Psoas muscle (tissue), 2 donors: ENCODE measurements around a stretch of chr16.

DNA sequence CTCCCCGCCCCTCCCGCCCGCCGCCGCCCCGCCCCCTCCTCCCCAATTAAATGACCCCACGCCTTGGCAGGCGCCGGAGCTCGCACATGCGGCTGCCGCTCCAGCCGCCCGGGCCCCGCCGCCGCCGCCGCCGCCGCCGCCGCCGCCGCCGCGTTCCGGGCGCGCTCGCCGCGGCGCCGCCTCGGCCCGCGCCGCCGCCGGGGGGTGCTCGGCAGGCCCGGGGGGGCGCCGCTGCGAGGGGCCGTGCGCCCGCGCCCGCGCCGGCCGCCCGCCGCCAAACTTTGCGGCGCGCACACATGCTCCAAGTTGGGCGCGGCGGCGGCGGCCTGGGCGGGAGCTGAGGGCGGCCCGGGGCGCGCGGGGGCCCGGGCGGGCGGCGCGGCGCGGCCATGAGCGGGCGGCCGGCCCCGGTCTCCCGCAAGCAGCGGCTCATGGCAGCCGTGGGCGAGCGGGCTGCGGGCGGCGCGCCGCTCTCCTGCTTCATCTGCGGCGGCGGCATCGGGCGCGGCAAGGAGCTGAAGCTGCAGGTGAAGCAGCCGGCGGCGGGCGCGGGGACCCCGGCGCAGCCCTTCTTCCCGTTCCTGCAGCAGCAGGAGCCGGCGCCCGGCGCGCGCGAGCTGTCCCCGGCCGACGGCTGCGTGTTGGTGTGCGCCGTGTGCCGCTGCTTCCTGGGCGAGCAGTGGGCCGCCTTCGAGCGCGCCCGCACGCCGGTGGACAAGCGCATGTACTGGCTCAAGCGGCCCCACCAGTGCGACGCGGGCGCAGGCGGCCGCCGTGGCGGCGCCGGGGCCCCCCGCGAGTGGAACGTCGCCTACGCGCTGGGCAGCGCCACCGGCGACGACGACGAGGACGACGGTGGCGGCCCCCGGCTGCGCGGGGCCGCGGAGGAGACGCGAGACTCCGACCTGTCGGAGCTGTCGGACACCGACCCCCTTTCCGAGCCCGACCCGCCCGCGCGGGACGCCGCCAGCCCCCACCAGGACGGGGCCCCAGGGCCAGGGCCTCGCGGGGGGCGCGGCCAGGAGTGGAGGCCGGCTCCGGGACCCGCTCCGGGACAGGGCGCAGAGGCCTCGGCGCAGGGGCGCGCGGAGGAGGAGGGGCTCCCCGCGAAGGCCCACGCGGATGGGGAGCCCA is 57.2 kb upstream of the CIBAR2 start:
- PRO-cap, 2 experiments = peak in 2 of 2 experiments; most common plus-strand start position 85 of the sequence (in 2)

DNA sequence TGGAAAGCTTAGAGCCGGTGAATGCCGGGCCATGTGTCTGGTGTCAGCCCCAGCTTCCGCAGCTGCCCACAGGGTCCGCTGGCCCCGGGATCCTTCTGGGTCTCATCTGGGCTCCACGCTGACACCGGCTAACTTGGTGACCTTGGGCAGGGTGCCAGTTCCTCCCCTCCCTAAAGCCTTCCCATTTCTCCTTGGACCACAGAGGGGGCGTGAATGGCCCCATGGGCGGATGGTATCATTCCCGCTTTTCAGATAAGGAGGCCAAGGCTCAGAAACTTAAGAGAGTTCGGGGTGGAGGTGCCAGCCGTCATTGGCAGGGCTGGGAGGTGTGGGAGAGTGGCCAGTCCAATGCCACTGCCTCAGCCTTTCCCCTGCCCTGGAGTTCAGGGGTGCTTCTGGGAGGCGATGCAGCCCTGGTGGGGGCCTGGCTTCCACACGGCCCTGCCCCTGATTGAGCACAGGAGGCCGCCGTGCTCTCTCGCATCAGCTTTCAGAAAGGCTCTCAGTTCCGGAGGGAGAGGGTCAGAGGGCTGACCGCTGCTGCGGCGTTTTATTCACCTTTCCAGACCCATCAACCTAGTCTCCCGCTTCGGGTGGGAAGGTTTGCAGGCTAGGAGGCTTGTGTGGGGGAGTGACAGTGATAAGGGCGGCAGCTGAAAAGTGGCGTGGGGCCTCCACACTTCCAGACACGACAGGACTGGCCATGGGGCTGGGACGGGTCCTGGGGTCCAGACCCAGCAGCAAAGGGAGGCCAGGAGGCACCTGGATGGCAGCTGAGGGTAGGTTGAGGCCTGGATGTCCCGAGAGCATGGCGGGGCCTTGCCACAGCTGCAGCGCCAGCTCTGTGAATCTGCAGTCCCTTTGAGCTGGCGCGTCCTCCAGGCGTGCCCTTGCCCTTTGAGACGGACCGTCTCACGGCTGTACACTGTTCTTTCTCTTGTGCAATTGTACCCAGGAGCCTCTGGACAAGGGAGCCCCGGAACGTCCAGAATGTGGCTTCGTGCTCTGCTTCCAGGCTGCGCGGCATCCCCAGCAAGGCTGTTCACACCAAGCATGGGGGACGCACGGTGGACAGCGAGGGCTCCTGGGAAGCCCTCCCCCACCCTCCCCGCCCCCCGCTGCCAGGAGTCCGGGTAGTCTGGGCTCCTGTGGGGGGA is 69.2 kb upstream of the CIBAR2 start:
- PRO-cap, 2 experiments = no peak in any of the 2 experiments

DNA sequence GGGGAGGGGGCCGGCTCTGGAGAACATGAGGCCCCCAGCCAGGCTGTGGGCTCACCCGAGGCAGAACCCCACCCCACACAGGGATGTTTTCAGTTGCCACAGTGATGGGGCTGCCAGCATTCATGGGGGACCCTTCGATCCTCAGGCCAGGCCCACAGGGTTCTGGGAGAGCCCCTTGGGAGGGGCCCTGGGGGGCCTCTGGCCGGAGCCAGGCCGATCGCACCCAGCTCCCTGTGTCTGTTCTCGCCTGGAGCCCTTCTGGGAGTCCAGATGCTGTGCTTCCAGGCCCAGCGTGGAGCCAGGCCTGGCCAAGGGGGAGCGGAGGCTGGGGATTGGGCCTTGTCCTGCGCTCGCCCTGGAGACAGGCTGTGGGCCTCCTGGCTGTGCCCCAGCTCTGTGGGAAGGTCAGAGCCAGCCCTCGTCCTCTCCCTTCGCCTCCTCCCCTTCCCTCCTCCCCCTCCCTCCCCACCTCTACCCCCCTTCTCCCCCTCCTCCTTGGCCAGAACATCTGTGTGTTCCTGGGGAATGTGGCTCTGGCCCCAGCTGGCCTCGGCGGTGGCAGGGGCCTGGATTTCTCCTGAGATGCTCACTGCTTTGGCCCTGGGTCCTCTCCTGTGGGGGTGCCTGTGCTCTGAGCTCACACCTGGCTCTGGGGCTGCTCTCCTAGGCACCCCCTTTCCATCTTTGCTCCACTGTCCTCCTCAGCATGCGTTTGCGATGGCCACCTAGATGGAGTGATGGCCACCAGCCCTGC is 90.4 kb upstream of the CIBAR2 start:
- PRO-cap, 2 experiments = no peak in any of the 2 experiments

DNA sequence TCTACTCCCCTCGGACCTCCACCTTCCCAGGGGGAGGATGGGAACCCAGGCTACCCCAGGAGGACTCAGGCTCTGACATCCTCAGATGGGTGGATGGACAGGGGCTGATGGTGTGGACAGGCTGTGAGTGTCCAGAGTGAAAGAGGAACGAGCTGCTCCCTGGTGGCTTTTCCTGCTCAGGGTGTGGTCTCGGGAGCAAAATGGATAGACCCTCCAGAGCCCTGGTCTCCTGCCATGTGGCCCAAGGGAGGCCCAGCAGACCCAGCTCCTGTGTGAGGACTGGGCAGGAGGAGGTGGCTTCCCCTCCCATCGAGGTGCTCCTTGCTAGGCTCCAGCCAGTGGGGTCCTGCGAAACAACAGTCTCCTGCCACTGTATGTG is 120.1 kb upstream of the CIBAR2 start:
- PRO-cap, 2 experiments = no peak in any of the 2 experiments

DNA sequence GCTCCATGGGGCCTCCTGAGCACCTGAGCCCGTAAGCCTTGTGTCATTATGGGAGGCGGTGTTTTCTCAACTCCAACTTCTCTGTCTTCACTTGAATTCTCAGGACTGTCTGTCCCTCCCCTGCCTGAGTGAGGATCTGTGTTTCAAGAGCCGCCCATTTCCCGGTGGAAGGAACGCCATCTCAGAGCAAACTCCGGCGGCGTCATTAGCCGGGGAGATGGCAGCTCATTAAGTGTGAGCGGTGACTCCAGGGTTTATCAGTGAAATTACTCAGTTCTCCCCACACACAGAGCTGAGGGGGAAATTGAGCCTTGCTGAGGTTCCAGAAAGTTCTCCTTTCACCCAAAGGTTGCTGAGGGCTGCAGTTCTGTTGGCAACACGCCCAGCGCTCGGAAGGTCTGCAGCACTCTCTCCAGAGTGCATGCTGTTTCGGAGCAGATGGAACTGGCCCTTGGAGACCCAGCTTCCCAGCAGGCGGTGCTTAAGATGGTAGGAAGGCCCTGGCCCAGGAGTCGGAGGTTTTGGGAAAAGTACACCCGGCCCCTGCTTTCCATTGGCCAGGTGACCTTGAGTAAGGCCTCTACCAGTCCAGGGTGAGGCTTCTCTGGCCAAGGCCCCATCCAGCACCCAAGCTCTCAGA is 167.5 kb upstream of the CIBAR2 start:
- PRO-cap, 2 experiments = no peak in any of the 2 experiments

DNA sequence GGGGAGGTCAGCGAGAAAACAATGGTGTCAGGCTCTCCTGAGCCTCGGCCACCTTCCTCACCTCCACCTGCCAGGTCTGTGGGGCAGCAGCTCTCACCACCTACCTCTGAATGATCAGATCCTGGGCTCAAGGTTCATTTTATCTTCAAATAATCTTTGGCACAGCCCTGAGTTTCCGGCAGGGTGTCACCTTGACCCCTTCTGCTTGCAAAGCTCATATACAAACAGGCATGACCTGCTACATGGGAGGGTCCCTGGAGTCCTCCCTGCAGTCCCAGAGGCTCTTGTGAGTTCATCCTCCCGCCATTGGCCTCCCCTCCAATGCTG is 176.6 kb upstream of the CIBAR2 start:
- PRO-cap, 2 experiments = no peak in any of the 2 experiments

GRCh38 chr16:85309584-85309809 is 197.2 kb upstream of the CIBAR2 start:
- PRO-cap, 2 experiments = no peak in any of the 2 experiments

GRCh38 chr16:85312609-85313503 is 200.6 kb upstream of the CIBAR2 start:
- PRO-cap, 2 experiments = peak in 1 of 2 experiments; most common plus-strand start chr16:85313075 (in 1)

DNA sequence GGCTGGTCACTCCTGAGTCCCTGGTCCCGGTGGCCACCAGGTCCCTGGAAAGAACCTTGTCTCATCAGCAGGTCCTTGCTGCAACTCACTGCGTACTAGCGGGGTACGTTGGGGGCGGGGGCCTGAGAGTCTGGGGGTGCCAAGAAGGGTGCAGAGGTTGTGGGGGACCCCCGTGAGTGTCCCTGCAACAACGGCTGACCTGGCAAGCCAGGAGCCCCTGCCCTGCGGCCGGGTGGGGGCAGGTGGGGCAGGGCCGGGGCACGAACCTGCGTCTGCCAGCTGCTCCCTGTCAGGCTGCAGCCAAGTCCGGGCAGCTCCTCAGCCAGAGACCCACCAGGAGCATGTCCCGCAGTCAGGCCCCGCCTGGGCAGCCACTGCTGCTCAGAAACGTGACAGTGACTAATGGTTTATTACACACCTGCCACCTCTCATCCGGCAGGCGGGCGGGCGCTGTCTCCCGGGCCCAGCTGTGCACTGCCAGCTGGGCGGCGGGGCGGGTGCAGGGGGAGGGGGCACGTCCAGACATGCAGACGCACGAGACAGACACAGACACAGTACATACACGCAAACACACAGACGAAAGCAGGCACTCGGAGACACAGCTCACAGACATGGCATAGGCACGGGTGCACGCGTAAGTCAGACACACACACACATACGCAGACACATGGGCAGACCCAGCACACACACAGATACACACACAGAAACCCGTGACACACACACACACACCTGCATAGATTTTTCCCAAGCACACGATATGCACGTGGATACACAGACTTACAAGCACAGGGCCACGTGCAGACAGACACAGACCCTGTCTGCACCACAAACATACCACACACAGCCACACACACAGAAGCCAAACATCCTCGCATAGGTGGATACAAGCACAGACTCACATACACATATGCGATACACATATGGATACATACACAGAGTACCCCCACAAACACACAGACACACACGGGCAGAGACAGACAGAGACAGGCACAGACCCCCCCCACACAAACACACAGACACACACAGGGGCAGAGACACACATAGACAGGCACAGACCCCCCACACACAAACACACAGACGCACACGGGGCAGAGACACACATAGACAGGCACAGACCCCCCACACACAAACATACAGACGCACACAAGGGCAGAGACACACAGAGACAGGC is 248.3 kb upstream of the CIBAR2 start:
- PRO-cap, 2 experiments = peak in 1 of 2 experiments; most common plus-strand start position 585 of the sequence (in 1)

GRCh38 chr16:85460354-85461341 is 152.5 kb upstream of the GSE1 start:
- PRO-cap, 2 experiments = no peak in any of the 2 experiments

GRCh38 chr16:85536042-85536566 is 77.0 kb upstream of the GSE1 start:
- PRO-cap, 2 experiments = no peak in any of the 2 experiments

GRCh38 chr16:85553946-85554505 is 59.1 kb upstream of the GSE1 start:
- PRO-cap, 2 experiments = peak in 1 of 2 experiments; most common plus-strand start chr16:85554305 (in 1)

DNA sequence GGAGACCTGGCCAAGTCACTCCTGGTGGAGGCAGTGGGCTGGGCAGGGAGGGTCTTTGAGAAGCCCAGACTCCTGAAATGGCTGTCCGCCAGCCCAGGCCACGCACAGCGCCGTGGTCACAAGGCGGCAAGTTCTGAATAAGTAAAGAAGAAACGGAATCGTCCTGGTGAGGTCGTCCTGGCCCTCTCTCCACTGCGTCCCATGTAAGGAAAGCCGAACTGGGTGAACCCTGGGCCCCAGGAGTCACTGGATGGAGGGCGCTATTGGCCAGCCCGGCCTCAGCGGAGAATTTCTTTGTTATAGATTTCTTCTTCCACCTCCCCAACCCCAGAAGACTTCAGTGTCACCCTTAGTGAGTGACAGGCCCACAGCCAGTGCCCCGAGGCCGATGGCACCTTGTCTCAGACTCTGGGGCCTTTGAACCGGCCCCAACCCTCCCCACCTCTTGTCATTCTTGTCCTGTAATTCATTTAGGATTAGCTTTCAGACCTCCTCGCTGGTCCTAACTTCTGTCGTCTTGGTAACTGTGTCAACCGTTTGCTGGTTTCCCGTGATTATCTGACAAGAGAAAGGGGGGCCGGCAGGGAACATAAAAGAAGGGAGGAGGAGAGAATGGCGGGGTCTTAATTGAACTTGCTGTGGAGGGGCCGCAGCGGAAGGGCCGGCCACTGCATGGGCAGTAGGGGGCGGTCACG is 46.7 kb upstream of the GSE1 start:
- PRO-cap, 2 experiments = no peak in any of the 2 experiments

DNA sequence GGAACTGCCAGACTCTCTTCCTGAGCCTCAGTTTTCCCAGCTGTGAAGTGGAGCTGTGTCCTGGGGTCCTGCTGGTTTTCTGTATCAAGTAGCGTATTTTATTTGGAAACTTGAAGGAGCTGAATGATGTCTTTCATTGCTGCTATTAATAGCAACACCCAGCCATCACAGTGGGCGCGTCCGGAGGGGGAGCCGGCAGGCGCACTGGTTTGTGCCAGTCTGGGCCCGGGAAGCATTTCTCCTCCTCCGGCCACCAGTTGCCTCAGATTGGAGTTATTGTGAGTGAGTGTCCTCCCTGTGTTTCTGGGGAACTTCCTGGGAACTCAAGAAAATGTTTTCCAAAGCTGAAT is 39.6 kb upstream of the GSE1 start:
- PRO-cap, 2 experiments = no peak in any of the 2 experiments

- PRO-cap, 2 experiments = no peak in any of the 2 experiments
Observed at GRCh38 chr16:85601386-85602364, 11.4 kb upstream of the GSE1 start.

DNA sequence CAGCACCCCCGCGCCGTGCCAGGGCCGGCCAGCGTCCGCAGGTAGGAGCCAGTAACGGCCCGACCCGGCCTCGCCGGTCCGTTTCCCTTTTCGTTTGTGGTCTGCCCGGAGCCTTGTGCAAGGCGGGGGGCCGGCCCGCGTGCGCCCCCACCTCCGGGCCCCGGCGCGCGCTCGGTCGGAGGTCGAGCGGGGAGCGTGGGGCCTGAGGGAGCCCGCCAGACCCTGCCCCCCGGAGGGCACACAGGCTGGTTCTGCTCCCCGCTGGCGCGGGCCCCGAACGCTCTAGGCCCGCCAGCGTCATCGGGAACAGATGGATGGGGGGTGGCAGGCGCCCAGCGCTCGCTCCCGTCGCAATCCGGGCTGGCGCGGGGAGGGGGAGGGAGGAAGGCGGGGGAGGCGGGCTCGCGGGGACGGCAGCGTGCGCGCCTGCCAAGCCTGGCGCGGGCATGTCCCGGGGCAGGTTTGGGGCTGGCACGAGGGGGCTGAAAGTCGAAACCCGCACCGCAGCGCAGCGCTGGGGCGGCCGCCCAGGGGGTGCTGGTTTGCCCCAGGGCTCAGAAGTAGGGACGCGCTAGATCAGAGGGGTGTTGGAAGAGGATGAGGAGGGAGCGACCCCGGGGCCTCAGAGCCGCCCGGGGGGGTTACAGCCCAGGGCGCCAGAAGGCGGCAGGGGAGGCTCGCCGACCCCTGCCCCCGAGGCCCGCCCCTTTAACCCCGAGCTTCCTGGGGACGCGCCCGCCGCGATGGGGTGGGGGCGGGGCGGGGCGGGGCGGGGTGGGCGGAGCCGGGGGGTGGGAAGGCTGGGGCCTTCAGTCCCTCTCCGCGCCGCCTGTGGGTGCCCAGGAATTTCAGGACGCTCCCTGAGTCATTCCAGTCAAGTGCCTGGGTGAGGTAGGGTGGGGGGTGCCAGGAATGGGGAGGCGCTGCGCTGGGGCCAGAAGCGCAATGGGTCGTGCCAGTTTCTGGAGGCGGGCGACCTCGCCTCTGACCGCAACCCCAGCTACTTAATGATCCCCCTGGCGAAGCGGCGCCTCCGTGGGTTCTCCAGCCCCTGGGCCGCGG is 1.3 kb upstream of the GSE1 start:
- PRO-cap, 2 experiments = peak in 2 of 2 experiments; most common plus-strand start position 432 of the sequence (in 2); most common minus-strand start position 253 of the sequence (in 1)

DNA sequence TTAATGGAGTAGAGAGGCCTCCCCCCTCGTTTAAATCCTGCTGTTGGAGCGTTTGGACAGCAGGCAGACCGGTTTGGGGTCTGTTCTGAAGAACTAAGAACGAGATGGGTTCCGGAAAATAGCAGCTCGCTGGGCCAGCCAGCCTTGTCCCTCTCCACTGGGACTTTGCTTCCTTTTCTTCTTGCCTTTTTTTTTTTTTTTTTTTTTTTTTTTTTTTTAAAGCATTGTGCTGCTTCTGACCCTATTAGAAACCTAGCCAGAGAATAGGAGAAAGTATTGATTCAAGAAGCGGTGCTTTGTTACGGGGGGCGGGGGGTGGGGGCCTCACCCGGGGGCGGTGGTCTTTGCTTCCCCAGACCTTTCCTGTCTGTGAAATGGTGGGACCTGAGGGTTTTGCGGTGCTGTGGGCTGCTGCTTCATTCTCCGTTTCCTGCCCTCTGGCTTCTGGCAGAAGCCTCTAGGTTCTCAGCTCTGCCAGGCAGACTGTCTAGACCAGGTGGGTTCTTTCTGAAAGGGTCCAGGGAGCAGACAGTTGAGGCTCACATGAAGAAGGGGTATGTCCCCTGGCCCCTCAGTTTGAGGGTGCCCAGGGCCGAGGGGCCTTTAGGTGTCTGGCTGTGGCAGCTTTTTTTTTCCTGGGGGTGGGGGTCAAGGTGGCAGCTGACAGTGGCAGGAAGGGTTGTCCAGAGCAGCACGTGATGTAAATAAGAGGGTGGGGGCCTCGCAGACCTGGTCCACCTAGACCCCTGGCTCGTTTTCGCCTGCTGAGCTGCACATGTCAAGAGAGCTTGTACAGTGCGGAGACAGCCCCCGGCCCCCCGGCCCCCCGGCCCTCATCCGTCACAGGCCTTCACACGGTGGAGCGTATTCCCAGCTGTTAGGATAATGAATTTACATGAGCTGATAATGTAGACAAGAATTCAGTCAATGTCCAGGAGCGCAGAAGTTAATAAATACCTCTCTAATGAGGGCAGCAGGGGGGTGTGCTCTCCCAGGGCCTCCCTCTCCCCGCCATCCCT is 14.0 kb downstream of the GSE1 start:
- PRO-cap, 2 experiments = no peak in any of the 2 experiments

DNA sequence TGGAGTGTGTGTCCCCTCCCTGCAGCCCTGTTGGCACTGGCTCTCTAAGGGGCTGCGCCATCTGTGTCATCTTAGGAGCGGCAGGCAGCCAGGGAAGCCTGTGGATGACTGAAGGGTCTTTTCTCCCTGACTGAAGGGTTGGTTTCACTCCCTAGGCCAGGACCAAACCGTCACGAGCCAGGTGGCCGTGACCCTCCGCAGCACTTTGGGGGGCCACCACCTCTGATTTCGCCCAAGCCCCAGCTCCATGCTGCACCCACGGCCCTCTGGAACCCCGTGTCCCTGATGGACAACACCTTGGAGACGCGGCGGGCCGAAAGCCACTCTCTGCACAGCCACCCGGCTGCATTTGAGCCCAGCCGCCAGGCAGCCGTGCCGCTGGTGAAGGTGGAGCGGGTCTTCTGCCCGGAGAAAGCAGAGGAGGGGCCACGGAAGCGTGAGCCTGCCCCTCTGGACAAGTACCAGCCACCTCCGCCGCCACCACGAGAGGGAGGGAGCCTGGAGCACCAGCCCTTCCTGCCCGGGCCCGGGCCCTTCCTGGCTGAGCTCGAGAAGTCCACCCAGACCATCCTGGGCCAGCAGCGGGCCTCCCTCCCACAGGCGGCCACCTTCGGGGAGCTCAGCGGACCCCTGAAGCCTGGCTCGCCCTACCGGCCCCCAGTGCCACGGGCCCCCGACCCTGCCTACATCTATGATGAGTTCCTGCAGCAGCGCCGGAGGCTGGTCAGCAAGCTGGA is 27.6 kb downstream of the GINS2 start:
- PRO-cap, 2 experiments = no peak in any of the 2 experiments

GRCh38 chr16:85674448-85675132 is 14.2 kb downstream of the GINS2 start:
- PRO-cap, 2 experiments = no peak in any of the 2 experiments

DNA sequence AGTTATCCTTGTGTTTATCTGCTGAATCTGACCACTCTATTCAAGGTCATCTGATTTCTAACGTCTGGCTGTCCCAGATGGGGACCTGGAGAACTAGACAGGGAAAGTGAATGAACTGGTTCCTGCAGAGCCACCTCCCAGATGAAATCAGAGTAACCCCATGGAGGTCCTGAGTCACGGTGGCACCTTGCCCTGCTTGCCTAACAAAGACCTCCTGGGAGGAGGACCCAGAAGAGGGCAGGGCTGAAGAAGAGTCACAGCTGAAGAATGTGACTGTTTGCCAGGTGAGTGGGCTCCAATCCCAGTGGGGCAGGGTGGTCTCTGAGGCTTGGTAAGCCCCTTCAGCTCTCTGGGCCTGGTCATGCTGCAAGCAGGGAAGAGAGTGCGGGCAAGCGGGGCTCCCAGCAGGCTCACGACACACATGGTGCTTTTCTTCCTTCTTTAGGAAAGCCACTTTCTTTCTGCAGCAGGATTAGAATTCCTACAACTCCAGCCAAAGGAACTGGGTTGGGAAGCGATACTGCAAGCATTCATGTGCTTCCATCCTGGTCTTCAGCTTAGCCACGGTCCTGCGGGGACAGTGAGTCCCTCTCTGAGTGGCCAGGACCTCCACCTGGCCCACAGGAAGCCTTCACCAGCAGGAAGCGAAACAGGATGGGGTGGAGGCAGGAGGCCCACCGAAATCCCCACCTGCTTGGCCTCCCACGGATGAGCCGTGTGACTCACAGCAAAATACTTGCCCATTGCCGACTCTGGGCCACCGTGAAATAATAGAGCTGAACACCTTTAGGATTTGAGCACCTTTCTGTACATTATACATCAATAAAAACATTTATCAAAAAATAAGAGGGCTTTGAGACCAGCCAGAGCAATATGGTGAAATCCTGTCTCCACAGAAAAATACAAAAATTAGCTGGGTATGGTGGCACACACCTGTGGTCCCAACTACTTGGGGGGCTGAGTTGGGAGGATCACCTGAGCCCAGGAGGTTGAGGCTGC is 4.2 kb downstream of the C16orf74 start:
- PRO-cap, 2 experiments = no peak in any of the 2 experiments